ENCODE measurements around the gene PRDM7.

DNA sequence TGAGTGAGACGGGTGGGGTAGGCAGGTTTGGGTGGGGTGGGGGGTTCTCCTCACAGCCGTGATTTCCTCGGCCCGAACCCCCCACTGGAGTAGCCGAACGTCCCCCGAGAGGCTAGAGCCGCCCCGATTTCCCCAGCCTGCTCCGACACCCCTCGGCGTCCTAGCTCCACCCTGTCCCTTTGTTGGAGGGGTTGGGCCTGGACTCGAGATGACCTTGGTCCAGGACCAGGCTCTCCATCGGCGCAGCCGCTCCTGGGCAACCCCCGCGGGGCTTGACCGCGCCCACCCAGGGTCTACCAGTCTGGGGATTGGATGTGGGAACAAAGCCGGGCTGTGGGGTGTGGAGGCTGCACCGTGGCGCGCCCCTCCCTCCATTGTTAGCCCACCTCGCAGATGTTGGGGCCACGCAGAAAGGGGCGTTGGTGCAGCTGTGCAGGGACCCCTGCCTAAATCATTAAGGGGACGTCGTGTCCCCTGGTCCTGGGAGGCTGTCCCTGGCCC lies 727 bp downstream of the TUBB3 start:
- RRBS, 2 experiments: no CpG with 5 or more reads among the region's 29 CpGs

GRCh38 chr16:90008718-90009432 lies 10.4 kb downstream of the DBNDD1 start:
- RRBS, 2 experiments: 55 to 79% methylated on average over 2 to 5 of the region's 27 CpGs

DNA sequence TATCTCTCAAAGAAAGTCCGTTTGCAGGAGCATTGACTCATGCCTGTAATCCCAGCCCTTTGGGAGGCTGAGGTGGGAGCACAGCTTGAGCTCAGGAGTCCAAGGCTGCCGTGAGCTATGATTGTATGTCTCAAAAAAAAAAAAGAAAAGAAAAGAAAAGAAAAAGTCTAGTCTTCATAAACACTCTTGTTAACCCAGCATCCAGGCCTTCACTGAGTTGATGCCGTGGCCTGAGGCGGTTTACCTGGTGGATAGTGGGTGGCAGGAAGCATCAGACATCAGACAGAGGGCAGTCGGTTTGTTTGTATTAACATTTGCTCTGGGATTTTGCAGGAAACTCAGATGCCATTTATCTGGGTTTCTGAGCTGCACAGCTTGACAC lies 909 bp upstream of the DBNDD1 start:
- RRBS, 2 experiments: no CpG with 5 or more reads among the region's 5 CpGs

GRCh38 chr16:90077189-90078206 lies at the start of gene PRDM7:
Gene PRDM7, minus strand, starts transcription at chr16:90077331.
- RRBS, 2 experiments: no CpG with 5 or more reads among the region's 46 CpGs

Data from Panc1 (cell line).